Islet of Langerhans (tissue), 1 donor: ENCODE measurements around the genes STKLD1, ADAMTSL2 and FAM163B.

DNA sequence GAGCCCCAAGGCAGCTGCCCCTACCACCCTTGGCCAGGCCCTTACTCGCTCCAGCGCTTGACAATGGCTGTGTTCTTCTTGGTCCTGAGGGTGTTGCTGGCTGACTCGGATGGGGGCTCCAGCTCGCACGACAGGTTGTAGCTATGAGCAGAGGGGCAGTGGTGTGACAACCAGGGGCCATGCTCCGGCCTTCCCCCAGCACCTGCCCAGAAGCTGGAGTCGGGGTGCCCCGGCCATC is 18.7 kb downstream of the RALGDS start:
- RRBS, result 97% methylated on average over 3 of the region's 8 CpGs

GRCh38 chr9:133107349-133107714 is 13.7 kb downstream of the RALGDS start:
- RRBS, result no CpG with 5 or more reads among the region's 11 CpGs

GRCh38 chr9:133144912-133145517 is 18.7 kb downstream of the GBGT1 start:
- RRBS, result no CpG with 5 or more reads among the region's 17 CpGs

- RRBS, result 3% methylated on average over 37 of the region's 139 CpGs
These were observed 14.6 kb downstream of the GBGT1 start for GRCh38 chr9:133148707-133149865.

- RRBS, result no CpG with 5 or more reads among the region's 9 CpGs
These were observed 41.7 kb upstream of the OBP2B start for GRCh38 chr9:133250616-133251327.

- RRBS, result no CpG with 5 or more reads among the region's 16 CpGs
These were observed 48.9 kb upstream of the OBP2B start for GRCh38 chr9:133257811-133258535.

DNA sequence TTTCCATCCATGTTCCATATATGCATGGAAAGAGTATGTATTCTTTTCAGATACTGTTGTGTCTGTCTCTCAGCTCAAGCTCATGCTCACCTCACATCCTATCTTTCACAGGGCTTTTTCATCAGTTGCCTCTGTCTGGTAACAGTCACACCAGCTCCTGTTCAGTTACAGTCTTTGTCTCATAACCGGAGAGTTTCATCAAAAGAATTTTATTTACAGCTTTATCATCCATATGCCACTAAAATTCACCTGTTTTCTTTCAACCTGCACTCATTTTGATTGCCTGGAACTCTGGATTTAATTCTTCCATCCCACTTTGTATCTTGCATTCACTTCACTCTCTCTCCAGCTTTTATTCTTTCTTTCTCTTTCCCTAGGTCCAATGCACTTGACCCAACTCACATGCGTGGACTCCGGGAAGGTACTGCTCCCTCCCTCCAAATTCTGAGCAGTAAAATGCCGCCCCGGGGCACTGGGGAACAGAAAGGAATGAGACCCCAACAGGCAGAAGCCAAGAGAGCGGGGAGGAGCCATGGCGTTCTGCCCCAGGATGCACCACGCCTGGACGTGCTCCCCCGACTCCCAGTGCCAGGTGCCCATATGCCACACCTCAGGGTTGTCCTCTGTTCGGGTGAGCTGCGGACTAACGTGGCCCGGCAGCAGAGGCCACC is 5.0 kb downstream of the SURF6 start:
- RRBS, result 94% methylated on average over 3 of the region's 14 CpGs

DNA sequence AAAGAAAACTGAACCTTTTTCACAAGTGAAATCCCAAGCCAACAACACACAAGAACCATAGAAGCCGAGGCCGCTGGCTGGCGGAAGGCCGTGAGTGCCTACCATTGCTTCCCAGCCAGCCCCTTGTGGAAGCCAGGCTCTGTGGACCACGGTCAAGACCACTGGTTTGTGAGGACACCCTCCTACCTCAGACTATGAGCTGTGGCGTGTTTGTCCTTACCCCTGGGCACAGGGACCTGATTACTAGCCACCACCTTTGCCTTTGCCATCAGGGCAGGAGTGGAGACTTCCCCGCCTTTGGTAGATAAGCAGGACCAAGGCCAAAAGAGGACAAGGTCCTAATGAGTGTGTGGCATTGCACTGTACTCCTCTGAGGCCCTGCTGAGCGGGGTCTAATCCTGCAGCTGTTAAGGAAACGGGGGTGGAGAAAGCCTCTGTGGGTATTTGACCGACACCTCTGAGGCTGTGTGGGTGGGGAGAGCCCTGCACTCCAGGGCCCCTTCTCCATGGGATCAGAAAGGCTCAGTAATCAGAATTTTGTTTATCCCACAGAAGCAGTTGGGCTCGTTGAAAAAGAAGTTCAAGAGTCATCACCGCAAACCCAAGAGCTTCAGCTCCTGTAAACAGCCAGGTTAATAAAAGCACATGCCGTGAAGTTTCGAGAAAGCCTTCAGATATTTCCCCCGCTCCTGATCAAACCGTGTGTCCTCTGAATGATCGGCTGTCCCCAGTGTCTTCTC is 4.3 kb downstream of the SURF2 start:
- RRBS, result no CpG with 5 or more reads among the region's 17 CpGs

DNA sequence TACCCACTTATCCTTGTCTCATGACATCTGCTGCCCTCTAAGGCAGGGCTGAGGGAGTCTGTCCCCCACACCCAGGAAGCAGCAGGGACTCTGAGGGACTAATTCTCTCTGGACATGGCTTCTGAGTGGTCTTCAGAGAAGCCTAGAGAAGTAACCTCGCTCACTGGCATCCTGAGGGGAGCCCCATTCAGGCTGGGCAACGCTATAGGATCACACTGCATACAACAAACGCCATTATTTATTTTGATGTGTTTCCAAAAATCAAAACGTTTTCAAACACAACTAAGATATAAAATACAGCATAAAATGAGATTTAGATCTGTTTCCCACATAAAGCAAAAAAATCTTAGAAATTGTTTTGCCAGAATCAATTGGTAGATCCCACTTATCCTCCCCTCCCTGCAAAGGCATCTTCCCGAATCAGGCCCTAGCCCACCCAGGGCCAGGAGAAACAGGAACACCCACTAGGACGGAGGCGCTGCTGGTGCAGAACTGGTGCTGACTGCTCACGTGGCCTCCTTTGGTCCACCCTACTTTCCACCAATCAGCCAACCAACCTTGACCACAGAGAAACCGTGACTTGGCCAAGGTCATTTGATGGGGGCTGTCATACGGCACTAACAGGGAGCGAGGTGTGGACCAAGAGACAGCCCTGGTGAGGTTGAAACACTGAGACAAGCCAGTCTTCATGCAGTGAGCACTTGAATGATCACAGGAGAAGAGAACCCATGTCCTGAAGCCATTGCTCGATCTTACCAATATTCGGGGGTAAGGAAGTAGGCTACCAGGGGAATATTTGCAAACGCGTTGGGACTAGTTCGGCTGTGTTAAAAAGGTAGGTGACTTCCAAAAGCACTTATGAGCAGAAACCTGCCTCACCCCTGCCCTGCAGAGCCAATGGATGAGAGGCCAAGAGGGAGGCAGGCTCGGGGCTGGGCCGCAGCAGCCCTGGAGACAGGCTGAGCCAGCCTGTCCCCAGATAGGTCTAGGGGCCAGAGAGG is 5.2 kb downstream of the SURF2 start:
- RRBS, result no CpG with 5 or more reads among the region's 18 CpGs

DNA sequence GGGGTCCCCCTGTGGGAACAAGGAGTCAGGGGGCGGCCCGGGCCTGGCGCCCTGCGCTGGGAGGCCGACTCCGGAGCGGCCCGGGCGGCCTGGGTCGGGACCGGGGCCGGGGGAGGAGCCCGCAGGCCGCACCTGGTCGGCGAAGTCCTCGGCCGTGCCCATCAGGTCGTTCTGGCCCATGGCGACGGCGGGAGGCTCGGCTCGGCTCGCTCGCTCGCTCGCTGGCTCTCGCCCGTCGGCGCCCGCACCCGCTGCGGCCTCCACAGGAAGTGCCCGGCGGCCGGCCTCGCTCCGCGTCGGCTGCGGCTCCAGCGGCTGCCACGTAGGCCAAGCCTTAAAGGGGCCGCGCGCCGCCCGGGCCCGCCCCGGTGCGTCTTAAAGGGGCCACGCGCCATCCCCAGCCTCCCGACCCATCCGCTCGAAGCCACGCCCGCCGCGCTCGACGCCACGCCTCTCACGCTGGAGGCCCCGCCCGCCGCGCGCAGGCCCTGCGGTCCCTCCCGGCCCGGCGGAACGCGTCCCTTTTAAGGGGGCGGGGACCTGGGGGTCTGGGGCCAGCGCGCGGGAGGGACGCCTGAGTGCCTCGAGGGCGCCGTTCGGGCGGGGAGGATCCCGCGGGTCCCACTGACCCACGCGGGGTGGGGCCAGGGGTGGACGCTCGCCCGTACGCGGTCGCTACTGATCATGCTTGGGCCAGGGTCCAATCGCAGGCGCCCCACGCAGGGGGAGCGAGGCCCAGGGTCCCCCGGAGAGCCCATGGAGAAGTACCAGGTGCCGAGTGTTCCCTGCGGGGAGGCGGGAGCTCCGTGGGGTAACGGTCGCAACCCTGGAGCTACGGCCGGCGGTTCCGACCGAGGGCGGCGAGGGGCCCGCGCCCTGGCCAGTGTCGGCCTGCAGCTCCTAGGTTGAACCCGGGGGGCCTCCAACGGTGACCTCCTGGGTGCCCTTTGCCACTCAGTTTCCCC is at the start of gene STKLD1:
Gene STKLD1, plus strand, starts transcription at position 577 of the 965 bp plus-strand sequence.
- RRBS, result 3% methylated on average over 24 of the region's 120 CpGs

GRCh38 chr9:133421503-133422142 is 544 bp upstream of the ADAMTS13 start:
- RRBS, result no CpG with 5 or more reads among the region's 13 CpGs

- RRBS, result no CpG with 5 or more reads among the region's 7 CpGs
These were observed 855 bp downstream of the ADAMTS13 start for GRCh38 chr9:133422895-133423548.

DNA sequence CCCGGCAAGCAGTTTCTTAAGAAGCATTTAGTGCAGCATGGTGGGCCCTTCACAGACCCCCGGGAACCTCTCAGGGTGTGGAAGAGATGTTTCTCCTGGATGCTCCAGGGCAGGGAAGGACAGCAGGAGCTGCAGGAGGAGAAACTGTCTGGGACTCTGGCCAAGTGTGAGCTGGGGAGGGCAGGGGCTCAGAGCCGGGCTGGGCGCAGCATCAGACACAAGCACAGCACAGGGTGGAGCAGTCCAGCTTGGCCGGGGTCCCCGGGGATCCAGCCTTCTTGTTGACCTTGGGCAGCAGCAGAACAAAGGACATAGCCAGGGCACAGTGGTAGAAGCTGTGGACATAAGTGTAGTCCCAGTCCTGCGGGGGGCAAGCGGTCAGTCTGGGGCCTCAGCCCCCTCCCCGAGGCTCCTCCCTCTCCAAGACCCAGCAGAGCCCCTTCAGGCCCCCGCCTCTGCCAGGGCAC is 10.3 kb downstream of the MYMK start:
- RRBS, result 27% methylated on average over 3 of the region's 10 CpGs

GRCh38 chr9:133534368-133534950 is at the start of gene ADAMTSL2:
ADAMTSL2 (plus strand) TSS chr9:133534704.
- RRBS, result 6% methylated on average over 28 of the region's 52 CpGs

- RRBS, result no CpG with 5 or more reads among the region's 12 CpGs
These were observed 28.9 kb downstream of the ADAMTSL2 start for GRCh38 chr9:133563317-133563985.

GRCh38 chr9:133576843-133577400 is 32.3 kb downstream of the FAM163B start:
- RRBS, result 56% methylated on average over 10 of the region's 24 CpGs

DNA sequence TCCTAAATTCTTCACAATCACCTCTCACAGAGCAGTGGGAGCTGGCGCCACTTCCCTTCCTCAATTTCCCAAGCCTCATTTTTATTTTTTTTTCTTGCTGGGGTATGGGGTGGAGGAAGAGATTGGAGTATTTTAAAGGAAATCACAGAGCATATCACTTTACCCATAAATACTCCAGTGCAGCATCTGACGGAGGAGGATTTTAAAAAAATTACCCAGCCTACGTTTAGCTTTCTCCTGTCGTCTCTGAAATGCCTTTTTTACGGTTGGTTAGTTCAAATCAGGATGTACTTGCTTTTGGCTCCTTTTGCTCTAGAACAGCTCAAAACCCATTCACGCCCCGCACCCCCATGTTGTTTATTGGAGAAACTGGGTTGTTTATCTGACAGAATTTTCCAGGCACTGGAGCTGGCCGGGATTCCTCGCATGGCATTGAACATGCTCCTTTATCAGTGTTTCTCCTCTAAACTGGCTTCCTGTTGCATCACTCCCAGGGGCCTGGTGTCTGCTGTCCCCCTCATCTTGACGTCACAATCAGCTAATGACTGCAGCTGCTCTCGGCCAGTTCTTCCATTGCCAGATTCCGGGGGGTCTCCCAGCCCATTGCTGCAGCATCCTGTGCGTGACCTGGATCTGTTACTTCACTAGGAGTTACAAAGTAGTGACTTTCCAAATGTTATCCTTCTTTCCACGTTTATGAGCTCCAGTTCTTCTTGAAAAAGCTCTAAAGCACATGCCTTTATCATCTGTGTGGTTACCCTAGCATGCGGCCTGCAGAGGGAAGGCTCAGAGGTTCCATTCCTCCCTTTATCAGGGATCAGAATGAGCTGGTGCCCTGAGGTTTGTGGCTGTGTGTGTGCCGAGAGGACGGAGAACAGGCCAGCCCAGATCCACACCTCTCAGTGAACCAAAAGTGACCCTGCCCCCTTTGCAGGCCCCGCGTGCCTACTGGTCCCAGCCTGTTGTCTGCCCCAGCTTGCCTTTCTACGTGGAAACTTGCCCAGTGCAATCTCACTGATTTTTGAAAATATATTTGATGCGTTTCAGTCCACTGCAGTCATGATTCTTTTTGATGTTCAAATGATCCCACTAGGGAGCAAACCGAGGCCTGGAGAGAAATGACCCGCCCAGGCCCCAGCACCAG is 27.5 kb downstream of the FAM163B start:
- RRBS, result no CpG with 5 or more reads among the region's 23 CpGs

- RRBS, result 6% methylated on average over 24 of the region's 52 CpGs
These were observed at the start of gene FAM163B for GRCh38 chr9:133609287-133609637. FAM163B (minus strand) TSS chr9:133609389.

- RRBS, result no CpG with 5 or more reads among the region's 7 CpGs
These were observed 4.7 kb upstream of the SARDH start for GRCh38 chr9:133742737-133743297.

DNA sequence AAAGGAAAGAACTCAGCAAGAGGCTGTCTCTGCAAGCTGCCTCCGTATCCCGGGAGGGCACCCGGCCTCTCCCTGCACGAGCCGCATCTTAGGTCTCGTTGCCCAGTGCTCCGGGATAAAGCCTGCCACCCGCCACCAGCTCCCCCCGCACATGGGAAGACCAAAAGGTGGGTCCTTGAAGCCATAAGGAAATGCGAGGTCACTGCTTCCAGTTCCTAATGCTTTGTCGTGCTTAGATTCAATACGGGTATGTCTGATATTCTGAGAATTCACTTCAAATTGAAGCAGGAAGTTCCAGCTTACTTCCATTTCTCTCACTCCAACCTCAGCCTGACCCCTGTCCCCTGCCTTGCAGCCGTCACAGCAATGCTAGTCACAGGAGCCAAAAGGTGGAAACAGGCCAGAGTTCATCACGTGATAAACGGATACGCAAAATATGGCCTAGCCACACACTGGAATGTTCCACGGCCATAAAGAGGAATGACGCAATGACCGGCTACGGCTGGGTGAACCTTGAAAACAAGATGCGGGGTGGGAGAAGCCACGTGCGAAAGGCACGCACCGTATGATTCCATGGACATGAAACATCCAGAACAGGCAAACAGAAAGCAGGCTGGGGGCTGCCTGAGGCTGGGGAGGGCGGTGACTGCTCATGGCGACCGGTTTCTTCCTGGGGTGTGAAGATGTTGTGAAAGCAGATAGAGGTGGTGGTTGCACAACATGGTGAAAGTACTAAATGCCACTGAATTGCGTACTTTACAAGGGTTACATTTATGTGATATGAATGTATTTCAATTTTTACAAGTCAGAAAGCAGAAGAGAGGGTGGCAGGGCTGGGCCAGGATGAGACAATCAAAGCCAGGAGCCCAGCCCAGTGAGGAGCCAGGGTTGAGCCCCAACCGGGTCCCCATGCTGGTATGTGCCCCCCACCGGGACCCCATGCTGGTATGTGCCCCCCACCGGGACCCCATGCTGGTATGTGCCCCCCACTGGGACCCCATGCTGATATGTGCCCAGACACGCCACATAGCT is 117.7 kb upstream of the SARDH start:
- RRBS, result 90% methylated on average over 8 of the region's 33 CpGs